Measurements from ENCODE around the genes OR5V1, OR2I1P and POLR1H.

DNA sequence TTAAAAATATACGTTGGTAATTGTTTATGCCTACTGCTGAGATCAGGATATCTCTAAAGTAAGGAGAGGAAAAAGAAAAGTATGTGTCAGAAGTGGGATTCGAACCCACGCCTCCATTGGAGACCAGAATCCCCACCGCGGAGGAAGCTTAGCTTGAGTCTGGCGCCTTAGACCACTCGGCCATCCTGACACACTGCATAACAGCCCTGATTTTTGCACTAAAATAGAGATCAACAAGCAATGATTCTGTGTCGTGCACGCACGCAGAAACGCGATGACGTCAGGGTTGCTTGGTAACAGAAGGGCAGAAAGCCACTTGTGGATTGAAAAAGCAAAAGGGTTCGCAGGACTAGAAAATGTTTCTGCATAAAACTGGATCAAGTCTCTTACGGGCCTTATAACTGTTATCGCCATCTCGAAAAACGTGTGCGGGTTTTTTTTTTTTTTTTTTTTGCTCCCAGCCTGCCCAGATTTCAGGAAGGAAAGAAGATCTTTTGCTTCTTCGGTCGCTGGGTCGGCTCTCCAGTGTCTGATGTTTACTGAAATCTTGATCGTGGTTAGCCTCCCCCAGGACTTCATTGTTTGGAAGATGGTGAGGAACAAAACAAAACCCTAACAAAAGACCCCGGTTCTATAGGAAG, 27.5 kb downstream of the TRIM27 start:
- PRO-cap, 8 experiments: peak in 8 of 8 experiments; most common plus-strand start position 319 of the sequence (in 4); most common minus-strand start position 195 of the sequence (in 7)

DNA sequence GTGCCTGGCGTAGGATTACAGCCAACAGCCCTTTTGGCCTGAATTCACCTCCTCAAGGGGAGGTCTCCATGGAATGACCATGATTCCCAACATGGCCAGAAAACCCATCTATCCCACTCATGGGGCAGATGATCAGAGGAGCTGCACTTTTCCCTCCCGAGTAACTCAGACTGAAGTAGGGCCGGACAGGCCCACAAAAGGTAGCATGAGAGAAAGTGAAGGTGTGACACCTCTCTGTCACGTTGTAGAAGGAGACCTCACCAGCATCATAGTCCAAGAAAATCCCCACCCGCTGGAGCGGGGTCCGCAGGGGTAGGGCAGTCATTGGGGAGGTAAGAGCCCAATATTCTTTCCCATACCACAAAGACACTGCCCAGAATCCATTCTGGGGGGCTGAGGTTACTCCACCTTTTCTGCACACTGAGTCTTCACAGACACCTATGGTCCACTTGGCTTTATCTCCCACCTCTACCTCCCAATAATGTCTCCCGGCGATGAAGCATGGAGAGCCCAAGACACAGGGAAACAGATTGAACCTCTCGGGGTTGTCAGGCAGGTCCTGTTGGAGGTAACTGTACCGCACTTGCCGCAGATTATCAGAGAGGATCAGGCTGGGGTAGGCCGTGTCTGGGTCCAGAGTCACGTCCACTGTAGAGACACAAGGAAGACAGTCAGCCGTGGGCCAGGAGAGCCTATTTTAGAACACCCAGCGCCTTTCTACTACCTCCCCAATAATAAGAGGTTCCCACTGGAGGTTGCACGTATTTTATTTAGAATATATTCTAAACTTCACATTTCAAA, 19.6 kb downstream of the TRIM27 start:
- PRO-cap, 8 experiments: no peak in any of the 8 experiments

DNA sequence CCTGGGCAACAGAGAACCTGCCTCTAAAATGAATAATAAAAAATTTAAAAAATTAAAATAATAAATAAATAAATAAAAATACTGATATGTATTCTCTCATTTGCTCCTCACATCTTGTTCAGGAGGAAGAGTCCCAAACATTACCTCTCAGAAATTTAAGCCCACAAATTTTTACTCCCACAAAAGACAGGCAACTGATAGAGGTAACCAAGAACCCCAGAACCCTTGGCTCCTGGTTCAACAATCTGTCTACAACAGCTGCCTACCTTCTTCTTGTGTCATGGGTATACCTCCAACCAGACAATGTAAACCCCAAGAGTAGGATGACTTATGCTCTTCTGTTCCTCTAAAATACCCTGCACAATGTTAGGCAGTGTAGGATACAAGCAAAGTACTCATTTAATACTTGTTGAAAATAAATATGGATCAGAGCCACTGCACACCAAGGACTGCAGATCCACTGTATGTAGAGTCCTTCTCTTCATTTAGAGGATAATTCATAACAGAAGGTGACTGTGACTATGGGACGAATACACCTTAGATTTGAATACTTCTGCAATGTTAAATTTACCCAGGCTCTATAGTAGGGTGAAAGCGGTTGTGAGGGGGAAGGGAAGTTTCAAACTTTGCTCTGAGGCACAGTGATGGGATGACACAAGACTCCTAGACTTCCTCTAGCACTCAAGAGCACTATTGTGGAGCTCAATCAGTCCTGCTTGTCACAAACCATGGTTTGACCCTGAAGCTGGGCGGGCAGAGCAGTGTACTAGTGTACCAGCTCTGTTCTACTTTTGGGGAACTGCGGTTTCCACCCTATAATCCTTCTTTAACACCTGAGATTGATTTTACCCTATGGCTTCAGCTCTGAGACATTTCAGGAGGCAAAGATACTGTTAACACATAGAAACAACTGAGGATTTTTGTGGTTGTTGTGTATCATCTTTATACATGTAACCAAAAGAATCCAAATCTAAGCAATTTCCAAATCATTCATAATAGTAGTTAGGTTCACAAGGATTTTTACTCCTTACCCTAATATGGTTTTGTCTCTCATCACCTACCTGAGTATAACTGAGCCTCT, 17.3 kb downstream of the TRIM27 start:
- PRO-cap, 8 experiments: no peak in any of the 8 experiments

GRCh38 chr6:28922477-28922642, 1.4 kb downstream of the TRIM27 start:
- PRO-cap, 8 experiments: no peak in any of the 8 experiments

GRCh38 chr6:28985939-28986665, 19.0 kb downstream of the ZNF311 start:
- PRO-cap, 8 experiments: no peak in any of the 8 experiments

DNA sequence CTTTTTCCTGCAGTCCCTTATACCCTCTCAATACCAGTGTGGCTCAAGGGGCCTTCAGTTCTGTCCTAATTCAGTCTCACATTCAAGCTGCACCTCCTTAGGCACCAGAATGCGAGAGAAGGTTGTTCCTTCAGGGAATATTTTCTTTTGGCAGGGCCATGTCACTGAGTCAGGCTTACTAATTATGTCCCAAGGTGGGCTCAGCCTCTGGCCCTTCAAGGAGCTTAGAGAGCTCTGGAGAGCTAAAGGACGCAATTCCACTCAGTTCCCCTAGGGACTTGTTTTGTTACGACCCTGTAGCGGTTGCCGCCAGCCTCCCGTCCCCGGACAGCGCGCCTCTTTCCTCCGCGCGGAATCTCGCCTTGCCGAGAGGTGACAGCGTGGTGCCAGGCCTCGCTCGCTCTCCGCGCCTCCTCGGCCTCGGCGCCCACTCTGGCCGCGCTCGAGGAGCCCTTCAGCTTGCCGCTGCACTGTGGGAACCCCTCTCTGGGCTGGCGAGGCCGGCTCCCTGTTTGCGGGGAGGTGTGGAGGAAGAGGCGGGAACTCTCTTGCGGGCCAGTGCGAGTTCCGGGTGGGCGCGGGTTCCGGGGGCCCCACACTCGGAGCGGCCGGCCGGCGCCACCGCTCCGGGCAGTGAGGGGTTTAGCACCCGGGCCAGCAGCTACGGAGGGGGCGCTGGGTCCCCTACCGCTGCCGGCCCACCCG, 9.6 kb upstream of the ZNF311 start:
- PRO-cap, 8 experiments: no peak in any of the 8 experiments

- PRO-cap, 8 experiments: no peak in any of the 8 experiments
Observed at GRCh38 chr6:29368583-29369205, at the start of gene OR5V1. OR5V1 (minus strand) TSS chr6:29368865.

GRCh38 chr6:29497367-29497745, 9.6 kb upstream of the MAS1L start:
- PRO-cap, 8 experiments: no peak in any of the 8 experiments

DNA sequence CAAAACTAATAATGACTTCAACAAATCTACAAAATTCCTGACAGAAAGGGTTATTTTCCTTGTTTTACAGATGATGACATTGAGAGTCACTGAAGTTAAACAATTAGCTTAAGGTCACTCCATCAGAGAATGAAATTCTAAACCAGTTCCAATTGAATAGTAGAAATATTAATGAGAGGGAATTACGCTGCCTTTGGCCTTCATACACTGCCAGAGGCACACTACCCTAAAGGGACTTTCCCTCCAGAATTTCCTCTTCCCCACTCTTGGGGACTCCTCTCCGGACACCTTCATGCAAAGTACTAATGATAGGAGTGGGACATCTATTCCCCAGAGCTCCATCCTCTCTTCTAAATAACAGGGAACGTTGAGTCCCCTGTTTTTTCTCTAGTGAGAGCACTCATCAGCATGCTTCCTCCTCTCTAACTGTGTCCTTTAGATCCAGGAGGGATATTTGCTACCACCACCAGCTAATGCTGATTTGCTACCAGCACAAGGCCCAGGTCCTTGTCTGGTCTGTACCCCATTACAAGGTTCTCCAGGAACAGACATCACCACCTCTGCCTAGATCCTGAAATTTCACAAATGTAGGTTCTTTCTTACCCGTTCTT, at the start of gene OR2I1P:
Gene OR2I1P, plus strand, starts transcription at position 394 of the 611 bp plus-strand sequence.
- PRO-cap, 8 experiments: no peak in any of the 8 experiments

GRCh38 chr6:29630078-29630977, 2.7 kb downstream of the GABBR1 start:
- PRO-cap, 8 experiments: no peak in any of the 8 experiments

- PRO-cap, 8 experiments: peak in 2 of 8 experiments; most common minus-strand start chr6:29641926 (in 2)
Observed at GRCh38 chr6:29641720-29642079, 8.7 kb upstream of the GABBR1 start.

- PRO-cap, 8 experiments: peak in 8 of 8 experiments; most common plus-strand start chr6:29723874 (in 3); most common minus-strand start chr6:29724076 (in 8)
Observed at GRCh38 chr6:29723587-29724548, 634 bp downstream of the HLA-F start.

DNA sequence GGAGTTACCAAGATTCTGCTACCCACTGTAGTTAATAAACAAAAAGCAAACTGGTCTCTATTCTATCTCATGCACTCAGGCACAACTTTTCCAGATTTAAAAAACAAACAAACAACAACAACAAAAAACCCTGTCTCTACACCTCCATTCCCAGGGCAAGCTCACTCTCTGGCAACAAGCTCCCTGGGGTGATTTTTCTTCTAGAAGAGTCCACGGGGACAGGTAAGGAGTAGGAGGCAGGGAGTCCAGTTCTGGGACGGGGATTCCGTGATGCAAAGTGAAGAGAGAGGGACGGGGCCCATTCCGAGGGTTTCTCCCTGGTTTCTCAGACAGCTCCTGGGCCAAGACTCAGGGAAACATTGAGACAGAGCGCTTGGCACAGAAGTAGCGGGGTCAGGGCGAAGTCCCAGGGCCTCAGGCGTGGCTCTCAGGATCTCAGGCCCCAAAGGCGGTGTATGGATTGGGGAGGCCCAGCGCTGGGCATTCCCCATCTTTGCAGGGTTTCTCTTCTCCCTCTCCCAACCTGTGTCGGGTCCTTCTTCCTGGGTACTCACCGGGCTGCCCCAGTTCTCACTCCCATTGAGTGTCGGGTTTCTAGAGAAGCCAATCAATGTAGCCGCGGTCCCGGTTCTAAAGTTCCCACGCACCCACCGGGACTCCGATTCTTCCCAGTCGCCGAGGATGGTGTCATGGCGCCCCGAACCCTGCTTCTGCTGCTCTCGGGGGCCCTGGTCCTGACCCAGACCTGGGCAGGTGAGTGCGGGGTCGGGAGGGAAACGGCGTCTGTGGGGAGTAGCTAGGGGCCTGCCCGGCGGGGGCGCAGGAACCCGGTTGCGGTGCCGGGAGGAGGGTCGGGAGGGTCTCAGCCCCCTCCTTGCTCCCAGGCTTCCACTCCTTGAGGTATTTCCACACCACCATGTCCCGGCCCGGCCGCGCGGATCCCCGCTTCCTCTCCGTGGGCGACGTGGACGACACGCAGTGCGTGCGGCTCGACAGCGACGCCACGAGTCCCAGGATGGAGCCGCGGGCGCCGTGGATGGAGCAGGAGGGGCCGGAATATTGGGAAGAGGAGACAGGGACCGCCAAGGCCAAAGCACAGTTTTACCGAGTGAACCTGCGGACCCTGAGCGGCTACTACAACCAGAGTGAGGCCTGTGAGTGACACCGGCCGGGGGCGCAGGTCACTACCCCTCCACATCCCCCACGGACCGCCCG, 35.7 kb upstream of the HLA-G start:
- PRO-cap, 8 experiments: peak in 6 of 8 experiments; most common plus-strand start position 945 of the sequence (in 4); most common minus-strand start position 961 of the sequence (in 4)

- PRO-cap, 8 experiments: peak in 7 of 8 experiments; most common plus-strand start chr6:29792972 (in 2); most common minus-strand start chr6:29792879 (in 6)
Observed at GRCh38 chr6:29792768-29793142, 34.9 kb upstream of the HLA-G start.

- PRO-cap, 8 experiments: peak in 7 of 8 experiments; most common plus-strand start chr6:29888473 (in 7); most common minus-strand start chr6:29888370 (in 7)
Observed at GRCh38 chr6:29888303-29888891, 53.9 kb upstream of the HLA-A start.

DNA sequence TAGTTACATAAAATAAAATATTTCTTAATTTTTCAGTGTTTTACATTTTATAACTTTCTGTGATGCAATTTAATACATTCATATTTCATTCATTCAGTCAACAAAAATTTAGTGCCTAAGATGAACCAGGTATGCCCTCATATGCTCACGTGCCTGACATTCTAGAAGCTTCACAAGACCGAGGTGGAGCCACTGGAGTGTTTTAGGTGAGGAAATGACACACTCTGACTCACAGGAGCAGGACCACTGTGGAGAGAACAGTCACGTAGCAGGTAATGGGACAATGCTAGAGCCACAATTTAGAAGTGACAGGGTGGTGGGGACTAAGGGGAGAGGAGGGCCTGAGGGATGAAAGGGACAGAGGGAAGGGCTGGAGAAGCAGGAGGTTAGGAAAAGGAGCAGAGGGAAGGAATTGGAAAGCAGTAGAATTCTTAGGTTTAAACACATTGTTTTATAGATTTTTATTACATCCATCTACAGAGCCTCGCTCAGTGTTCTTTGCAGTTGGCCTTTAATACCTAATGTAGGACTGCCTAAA, 17.6 kb upstream of the HLA-A start:
- PRO-cap, 8 experiments: peak in 5 of 8 experiments; most common plus-strand start position 360 of the sequence (in 4)

DNA sequence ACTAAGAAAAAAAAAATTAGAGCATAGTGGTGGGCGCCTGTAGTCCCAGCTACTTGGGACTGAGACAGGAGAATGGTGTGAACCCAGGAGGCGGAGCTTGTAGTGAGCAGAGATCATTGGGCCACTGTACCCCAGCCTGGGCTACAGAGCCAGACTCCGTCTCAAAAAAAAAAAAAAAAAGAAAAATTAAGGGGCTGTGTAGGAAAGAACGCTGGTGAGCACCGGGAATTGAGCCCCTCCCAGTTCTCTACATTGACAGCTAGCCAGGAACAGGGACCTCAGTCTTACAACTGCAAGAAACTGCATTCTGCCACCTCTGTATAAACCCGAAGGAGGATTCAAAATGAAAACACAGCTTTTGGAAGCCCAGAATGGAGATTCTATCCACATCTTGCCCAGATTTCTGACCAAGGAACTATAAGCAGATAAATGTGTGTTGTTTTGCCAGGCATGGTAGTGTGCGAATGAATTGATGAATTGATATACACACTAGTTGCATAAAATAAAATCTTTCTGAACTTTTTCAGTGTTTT, 1.8 kb upstream of the HLA-A start:
- PRO-cap, 8 experiments: no peak in any of the 8 experiments

DNA sequence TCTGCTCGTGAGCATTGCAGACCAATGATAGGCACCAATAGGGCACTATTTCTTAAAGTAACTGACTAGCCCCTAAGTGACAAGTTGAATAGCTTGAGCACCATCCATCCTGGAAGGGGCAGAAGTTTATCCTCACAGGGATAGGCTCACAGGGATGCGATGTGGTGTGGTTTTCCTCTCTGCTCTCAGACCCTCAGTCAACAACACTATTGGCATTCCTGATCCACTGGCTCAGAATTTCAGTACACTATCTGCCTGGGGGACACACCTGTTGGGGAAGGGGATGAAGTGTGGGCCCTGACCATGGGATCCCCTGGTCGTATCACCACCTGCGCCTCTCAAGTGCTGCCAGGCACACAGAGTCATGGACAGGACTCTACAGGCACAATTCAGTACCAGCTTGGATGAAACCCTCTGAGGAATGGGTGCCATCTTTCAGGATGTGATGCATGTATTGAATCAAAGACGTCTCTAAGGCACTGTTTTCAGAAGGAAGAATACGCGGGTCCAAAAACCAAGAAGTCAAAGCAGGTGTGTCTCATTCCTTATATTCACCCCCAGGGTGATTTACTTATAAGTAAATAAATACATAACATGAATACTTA, 6.8 kb downstream of the HLA-A start:
- PRO-cap, 8 experiments: peak in 3 of 8 experiments; most common plus-strand start position 158 of the sequence (in 1)

- PRO-cap, 8 experiments: peak in 8 of 8 experiments; most common plus-strand start chr6:30061265 (in 7); most common minus-strand start chr6:30061180 (in 8)
Observed at GRCh38 chr6:30060438-30061408, at the start of gene POLR1H. POLR1H (plus strand) TSS chr6:30061265.

DNA sequence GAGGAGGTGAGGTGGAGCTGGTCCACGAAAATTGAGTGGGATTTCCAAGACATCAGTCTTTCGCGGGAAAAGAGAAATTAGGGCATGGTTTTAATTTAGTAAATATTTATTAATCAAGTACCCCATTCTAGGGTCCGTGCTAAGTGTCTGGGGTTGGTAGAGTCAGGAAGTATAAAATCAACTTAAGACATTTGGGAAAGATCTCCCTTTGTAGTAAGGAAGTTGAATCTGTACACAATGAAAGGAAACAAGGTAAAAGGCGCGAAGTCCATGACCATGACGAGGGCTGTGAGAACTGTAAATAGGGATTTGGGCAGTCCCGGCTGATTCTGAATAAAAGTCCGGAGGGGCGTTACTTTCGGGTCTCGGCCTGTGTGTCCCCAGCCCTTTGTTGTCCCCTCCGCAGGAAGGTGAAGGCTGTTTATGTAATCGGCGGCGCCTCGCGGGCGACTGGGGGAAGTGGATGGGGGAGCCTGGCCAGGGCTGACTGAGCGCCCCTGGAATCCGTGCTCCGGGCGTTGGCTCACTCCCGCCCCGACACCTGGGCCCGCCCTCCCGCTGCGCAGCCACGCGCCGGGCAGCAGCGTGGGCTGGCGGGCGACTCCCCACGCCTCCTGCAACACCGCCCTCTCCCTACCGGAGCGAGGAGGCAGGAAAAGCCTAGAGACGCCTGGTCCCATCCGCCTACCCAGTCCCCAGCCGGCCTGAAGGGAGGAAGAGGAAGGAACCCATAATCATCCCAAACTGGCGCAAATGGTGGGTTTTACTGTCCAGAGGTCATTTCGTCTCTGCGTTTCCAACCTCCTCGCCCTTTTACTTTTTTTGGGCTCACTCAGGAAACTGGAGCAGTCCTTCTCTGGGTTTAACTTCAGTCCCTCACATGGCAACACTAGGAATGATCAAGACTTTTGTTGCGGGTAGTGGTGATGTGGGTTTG, 12.2 kb downstream of the TRIM31 start:
- PRO-cap, 8 experiments: no peak in any of the 8 experiments

All from peripheral blood mononuclear cell (primary cell).